Keratinocyte (primary cell): ENCODE measurements around the genes WDR72 and PRTG.

GRCh38 chr15:52788600-52789775 lies 1.1 kb downstream of the ONECUT1 start:
CAGE:
- cytosol, long polyA minus RNA = no peak
- cytosol, long polyA plus RNA = no peak
- long polyA plus RNA = no peak
- nucleus, long polyA minus RNA = no peak
- nucleus, long polyA plus RNA = no peak

GRCh38 chr15:52790711-52791861 lies 950 bp upstream of the ONECUT1 start:
CAGE:
- cytosol, long polyA minus RNA = no peak
- cytosol, long polyA plus RNA = no peak
- long polyA plus RNA = no peak
- nucleus, long polyA minus RNA = no peak
- nucleus, long polyA plus RNA = no peak

DNA sequence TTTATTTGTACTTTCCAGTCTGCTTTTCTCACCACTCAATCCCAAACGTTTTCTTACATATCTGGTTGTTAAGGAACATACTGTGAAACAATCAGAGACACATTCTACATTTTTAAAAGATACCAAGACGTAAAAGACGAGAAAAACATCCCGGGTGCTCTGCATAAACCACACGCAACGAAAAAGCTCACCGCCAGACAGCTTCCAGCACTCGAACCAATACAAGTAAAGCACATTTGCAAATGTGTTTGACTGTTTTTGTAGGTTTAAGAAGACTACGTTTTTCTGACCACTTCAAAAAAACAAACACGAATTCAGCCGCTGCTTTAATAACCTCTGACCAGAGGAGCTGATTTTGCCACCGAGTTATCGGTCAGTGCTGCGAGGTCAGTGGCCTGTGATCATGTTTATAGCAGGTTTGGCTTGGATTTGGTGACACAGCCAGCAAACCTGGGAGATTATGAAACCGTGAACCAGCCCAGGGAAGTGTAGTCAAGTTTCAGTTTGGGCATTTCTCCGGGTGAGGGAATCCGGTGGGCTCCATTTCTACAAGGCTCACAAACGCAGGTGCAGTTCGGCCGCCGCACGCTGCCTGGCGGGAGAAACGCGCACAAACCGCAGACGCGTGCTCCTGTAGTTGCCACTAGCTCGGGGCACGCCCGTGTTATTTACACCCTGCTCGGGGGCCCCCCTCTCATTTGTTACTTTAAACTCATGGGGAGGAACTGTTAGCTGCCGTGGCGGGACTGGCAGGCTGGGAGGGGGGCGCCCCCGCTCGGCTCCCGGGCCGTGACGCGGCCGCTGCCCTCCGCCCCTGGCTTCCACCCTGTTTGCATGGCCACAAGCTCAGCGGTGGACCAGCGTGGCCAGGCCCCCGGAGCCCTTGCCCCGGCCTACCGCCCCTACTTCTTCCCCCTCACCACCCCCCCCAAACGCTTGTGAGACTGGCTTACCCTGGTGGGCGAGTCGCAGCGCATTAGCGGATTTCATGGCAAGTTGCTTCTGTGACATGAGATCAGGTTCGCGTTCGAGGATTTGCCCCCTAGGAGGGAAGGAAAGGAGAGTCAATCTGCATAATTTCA lies 13.5 kb upstream of the ONECUT1 start:
CAGE:
- cytosol, long polyA minus RNA = no peak
- cytosol, long polyA plus RNA = no peak
- long polyA plus RNA = no peak
- nucleus, long polyA minus RNA = no peak
- nucleus, long polyA plus RNA = no peak

CAGE:
- cytosol, long polyA minus RNA = no peak
- cytosol, long polyA plus RNA = no peak
- long polyA plus RNA = no peak
- nucleus, long polyA minus RNA = no peak
- nucleus, long polyA plus RNA = no peak
Measured at GRCh38 chr15:52807069-52807483, 16.9 kb upstream of the ONECUT1 start.

DNA sequence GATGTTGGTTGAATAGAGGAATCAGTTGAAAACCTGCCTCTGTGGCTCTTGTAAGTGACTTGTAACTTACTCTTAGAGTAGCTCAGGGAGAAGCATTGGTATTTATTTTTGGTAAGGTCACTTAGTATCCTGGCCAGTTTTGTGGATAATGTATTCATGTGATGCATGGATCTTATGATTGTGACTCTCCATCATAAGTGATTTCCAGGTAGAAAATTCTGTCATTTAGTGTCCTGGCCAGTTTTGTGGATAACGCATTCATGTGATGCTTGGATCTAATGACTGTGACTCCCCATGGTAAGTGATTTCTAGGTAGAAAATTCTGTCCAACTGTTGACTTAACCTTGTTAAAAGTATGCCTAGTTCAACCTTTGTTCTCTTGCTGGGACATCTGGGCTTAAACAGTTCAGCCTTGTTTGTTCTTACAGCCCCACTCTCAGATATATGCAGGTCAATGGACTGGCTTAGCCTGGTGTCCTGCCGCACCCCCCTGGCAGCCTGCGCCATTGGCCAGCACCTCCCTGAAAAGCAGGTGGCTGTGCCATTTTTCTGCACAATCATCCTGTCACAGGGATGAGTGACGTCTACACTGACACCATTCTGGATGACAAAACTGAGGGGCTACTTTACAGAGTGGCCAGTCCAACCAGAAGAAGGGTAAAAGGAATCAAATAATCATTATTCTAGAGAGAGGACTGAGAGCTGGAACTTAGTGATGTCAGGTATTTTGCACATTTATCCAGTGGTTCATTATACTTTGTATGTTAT lies 244.6 kb upstream of the ONECUT1 start:
CAGE:
- cytosol, long polyA minus RNA = no peak
- cytosol, long polyA plus RNA = no peak
- long polyA plus RNA = no peak
- nucleus, long polyA minus RNA = no peak
- nucleus, long polyA plus RNA = no peak

DNA sequence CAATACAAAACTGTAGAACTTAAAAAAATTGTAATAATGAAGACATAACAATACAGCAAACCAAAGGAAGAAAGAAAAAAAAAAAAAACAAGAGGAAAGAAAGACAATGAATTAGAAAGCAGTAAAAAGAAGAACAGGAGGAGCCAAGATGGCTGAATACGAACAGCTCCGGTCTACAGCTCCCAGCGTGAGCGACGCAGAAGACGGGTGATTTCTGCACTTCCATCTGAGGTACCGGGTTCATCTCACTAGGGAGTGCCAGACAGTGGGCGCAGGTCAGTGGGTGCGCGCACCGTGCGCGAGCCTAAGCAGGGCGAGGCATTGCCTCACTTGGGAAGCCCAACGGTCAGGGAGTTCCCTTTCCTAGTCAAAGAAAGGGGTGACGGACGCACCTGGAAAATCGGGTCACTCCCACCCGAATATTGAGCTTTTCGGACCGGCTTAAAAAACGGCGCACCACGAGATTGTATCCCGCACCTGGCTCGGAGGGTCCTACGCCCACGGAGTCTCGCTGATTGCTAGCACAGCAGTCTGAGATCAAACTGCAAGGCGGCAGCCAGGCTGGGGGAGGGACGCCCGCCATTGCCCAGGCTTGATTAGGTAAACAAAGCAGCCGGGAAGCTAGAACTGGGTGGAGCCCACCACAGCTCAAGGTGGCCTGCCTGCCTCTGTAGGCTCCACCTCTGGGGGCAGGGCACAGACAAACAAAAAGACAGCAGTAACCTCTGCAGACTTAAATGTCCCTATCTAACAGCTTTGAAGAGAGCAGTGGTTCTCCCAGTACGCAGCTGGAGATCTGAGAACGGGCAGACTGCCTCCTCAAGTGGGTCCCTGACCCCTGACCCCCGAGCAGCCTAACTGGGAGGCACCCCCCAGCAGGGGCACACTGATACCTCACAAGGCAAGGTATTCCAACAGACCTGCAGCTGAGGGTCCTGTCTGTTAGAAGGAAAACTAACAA lies 218.7 kb downstream of the WDR72 start:
CAGE:
- cytosol, long polyA minus RNA = no peak
- cytosol, long polyA plus RNA = no peak
- long polyA plus RNA = no peak
- nucleus, long polyA minus RNA = no peak
- nucleus, long polyA plus RNA = no peak

GRCh38 chr15:53759389-53759950 lies at the start of gene WDR72:
WDR72 (minus strand) TSS chr15:53759663.
CAGE:
- cytosol, long polyA minus RNA = no peak
- cytosol, long polyA plus RNA = no peak
- long polyA plus RNA = no peak
- nucleus, long polyA minus RNA = no peak
- nucleus, long polyA plus RNA = no peak

GRCh38 chr15:53830775-53831496 lies 71.5 kb upstream of the WDR72 start:
CAGE:
- cytosol, long polyA minus RNA = no peak
- cytosol, long polyA plus RNA = no peak
- long polyA plus RNA = no peak
- nucleus, long polyA minus RNA = no peak
- nucleus, long polyA plus RNA = no peak

DNA sequence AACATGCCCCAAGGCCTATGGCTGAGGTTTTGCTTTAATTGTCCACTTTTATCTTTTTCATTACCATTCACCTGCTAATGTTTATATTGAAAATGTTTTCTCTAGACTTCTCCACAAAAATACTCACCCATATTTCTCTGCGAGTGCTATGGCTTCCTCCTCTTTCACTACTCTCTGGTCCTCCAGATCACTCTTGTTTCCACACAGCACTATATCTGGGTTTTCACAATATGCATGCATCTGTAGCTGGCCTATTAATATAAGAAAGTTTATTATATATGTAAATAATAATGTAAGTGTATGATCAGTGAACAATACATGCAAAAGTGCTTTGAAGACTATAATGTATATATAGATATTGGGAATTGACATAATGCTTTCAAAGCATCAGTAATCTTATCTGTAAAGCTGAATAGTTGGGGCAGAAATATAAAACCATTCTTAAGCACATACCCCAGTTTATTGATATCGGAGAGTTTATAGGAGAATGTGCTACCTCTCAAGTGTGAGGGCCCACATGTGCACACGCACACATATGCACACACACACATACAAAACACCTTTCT lies 27.1 kb upstream of the RSL24D1 start:
CAGE:
- cytosol, long polyA minus RNA = no peak
- cytosol, long polyA plus RNA = no peak
- long polyA plus RNA = no peak
- nucleus, long polyA minus RNA = no peak
- nucleus, long polyA plus RNA = no peak

DNA sequence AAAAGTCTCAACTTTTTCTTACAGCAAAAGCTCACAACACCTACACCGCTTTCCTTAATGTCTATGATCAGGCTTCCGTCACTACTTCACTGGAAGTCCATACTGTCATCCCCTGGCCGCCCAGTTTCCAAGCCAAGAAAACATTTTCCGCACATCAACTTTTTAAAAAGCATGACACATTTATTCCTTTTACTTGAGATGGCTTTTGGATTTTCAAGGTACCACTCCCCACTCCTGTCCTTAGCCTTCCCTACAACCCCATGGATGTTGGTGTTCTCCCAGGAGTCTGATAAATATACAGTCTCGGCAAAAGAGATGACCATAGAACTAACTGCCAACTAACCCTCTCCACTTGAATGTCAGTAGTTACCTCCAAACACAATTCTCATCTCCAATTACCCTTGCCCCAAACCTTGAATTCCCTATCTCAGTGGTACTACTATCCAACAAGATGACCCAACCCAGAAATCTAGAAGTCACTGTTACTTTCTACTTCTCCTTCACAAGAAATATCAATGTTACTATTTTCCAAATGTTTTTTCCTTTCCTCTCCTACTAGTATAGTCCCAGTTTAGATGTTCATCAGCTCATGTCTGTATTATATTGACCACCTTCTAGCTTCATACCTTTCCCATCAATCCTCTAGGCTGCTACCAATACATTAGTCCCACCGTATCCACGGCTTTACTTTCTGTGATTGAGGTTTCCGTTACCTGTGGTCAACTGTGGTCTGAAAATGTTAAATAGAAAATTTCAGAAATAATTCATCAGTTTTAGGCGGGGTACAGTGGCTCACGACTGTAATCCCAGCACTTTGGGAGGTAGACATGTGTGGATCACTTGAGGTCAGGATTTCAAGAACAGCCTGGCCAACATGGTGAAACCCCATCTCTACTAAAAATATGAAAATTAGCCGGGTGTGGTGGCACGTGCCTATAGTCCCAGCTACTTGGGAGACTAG lies 38.0 kb downstream of the PIGB start:
CAGE:
- cytosol, long polyA minus RNA = no peak
- cytosol, long polyA plus RNA = no peak
- long polyA plus RNA = no peak
- nucleus, long polyA minus RNA = no peak
- nucleus, long polyA plus RNA = no peak

DNA sequence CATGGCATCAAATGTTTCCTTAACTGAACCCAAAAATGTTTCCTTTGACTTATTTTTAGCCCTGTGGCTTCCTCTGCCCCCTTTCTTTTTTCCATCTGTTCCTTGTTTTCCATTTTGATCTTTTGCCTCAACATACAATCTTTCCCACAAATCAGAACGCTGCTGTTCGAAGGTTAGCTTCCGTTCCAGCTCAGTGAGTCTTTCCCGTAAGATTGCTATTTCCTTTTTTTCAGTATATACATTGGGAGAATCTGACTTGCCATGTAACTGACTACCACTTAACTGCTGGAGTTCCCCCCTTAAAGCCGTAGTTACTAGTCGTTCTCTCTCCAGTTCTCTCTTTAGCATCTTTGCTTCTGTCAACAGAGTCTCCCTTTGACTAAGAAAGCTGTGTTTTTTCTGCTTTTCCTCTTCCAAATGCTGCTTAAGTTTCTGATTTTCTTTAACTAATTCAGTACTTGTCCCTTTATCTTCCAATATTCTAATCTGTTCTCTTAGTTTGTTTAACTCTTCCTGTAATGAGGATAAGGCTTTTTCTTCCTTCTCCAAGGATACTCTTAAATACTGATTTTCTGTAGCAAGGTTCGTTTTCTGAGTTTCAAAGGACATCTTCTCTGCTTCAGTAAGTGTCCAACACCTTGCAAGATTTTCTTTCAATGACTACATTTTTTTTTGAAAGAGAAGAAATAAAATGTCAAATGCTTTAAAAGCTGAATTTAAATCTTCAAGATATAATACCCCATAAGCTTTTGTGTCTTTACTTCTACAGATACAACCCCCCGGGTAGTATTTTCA lies 41.5 kb downstream of the PIGB start:
CAGE:
- cytosol, long polyA minus RNA = no peak
- cytosol, long polyA plus RNA = no peak
- long polyA plus RNA = no peak
- nucleus, long polyA minus RNA = no peak
- nucleus, long polyA plus RNA = no peak

GRCh38 chr15:55402647-55403191 lies 5.4 kb downstream of the CCPG1 start:
CAGE:
- cytosol, long polyA minus RNA = no peak
- cytosol, long polyA plus RNA = no peak
- long polyA plus RNA = no peak
- nucleus, long polyA minus RNA = no peak
- nucleus, long polyA plus RNA = no peak

DNA sequence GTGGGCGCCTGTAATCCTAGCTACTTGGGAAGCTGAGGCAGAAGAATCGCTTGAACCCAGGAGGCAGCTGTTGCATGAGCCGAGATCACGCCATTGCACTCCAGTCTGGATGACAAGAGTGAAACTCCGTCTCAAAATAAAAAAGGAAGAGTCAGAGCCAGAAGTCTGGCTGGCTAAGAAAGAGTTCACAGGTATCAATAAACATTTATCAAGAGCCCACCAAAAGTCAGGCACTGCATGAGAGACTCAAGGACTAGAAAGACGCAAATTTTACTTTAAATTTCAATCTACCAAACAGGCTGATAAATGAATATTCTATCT lies 59.0 kb upstream of the PYGO1 start:
CAGE:
- cytosol, long polyA minus RNA = no peak
- cytosol, long polyA plus RNA = no peak
- long polyA plus RNA = no peak
- nucleus, long polyA minus RNA = no peak
- nucleus, long polyA plus RNA = no peak

CAGE:
- cytosol, long polyA minus RNA = no peak
- cytosol, long polyA plus RNA = no peak
- long polyA plus RNA = no peak
- nucleus, long polyA minus RNA = no peak
- nucleus, long polyA plus RNA = no peak
Measured at GRCh38 chr15:55742465-55743390, at the start of gene PRTG. PRTG (minus strand) TSS chr15:55743152.

DNA sequence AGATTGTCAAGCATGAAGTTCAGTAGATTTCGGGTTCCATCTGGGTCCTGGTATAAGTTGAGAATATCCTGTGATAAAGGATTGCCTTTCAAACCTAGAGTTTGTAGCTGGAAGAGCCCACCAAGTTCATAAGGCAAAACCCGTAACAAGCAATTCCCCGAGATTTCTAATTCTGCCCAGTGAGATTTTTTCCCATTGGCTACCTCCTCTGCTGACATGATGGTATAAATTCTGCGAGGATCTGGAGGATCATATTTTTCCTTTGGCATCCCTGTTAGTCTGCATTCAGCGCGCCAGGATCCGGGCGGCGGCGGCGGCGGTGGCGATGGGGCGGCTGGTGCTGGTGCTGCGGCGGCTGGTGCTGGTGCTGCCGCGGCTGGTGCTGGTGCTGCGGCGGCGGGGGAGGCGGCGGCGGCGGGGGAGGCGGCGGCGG lies 13.5 kb upstream of the NEDD4 start:
CAGE:
- cytosol, long polyA minus RNA = no peak
- cytosol, long polyA plus RNA = no peak
- long polyA plus RNA = no peak
- nucleus, long polyA minus RNA = no peak
- nucleus, long polyA plus RNA = no peak

DNA sequence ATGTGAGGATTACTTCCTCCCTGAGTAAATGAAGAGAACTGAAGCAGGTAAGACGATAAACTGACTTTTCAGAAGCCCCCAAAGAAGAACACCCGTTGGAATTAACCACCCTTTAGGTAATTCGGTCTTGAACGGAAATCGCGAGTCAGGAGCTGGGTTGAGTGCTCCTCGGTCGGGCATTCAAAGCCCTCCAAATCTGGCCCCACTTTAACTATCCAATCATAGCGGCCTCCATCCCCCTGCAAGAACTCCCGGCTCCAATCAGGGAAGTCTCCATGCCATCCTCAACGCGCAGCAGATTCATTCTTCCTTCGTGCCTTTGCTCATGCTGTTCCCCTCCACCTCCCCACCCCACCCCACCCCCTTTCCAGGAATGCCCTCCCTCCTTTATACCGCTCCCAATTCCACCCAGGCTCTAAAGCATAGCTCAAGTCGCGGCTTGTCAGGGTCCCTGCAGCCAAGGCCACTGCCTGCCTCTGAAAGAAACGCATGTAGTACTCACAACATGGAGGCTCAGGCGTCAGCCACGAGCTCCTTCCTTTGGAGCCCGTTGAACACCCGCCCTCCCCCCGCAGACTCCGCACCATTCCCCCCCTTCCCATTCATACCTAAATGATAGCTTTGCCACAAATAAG lies 670 bp upstream of the RFX7 start:
CAGE:
- cytosol, long polyA minus RNA = no peak
- cytosol, long polyA plus RNA = no peak
- long polyA plus RNA = no peak
- nucleus, long polyA minus RNA = start-site peak on the minus strand centred at position 148 of the sequence, 16 bp wide, 56 reads
- nucleus, long polyA plus RNA = start-site peak on the minus strand centred at position 160 of the sequence, 14 bp wide, 274 and 103 reads in 2 replicates

DNA sequence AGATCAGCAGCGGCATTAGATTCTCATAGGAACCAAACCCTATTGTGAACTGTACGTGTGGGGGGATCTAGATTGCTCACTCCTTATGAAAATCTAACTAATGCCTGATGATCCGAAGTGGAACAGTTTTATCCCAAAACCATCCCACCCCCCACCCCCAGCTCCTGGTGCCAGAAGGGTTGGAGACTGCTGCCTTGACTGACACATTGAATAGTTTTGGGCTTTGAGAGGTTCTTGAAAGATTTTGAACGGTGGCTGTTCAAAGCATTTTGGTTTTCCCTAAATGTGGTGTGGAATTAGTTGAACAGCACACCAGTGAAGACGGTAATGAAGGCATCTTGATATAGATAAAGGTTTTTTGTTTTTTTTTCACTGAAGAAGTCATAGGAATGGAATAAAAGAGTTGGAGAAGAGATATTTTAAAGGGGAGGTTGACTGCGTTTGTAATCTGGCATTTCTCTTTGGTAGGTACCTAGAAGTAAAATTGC lies 117.5 kb downstream of the TCF12 start:
CAGE:
- cytosol, long polyA minus RNA = no peak
- cytosol, long polyA plus RNA = no peak
- long polyA plus RNA = no peak
- nucleus, long polyA minus RNA = no peak
- nucleus, long polyA plus RNA = no peak

CAGE:
- cytosol, long polyA minus RNA = no peak
- cytosol, long polyA plus RNA = no peak
- long polyA plus RNA = no peak
- nucleus, long polyA minus RNA = no peak
- nucleus, long polyA plus RNA = no peak
Measured at GRCh38 chr15:57108822-57109491, 190.5 kb downstream of the TCF12 start.

GRCh38 chr15:57323489-57324363 lies 52.6 kb upstream of the CGNL1 start:
CAGE:
- cytosol, long polyA minus RNA = no peak
- cytosol, long polyA plus RNA = no peak
- long polyA plus RNA = no peak
- nucleus, long polyA minus RNA = no peak
- nucleus, long polyA plus RNA = no peak

GRCh38 chr15:57453613-57454245 lies 77.4 kb downstream of the CGNL1 start:
CAGE:
- cytosol, long polyA minus RNA = no peak
- cytosol, long polyA plus RNA = no peak
- long polyA plus RNA = no peak
- nucleus, long polyA minus RNA = no peak
- nucleus, long polyA plus RNA = no peak